Hematopoietic multipotent progenitor cell (in vitro differentiated cells): Measurements from ENCODE around the genes ZBTB43, NIBAN2, CFAP157 and ST6GALNAC4.

- CAGE, long polyA plus RNA: no peak
These were observed 114.3 kb upstream of the LMX1B start for GRCh38 chr9:126499312-126499984.

- CAGE, long polyA plus RNA: no peak
These were observed at the start of gene ZBTB43 for GRCh38 chr9:126804755-126805251. ZBTB43 (plus strand) TSS chr9:126805040.

GRCh38 chr9:126805252-126806242 is 707 bp downstream of the ZBTB43 start:
- CAGE, long polyA plus RNA: no peak

- CAGE, long polyA plus RNA: no peak
These were observed 1.1 kb downstream of the RALGPS1 start for GRCh38 chr9:126915525-126916196.

GRCh38 chr9:127448538-127448881 is 2.7 kb downstream of the RPL12 start:
- CAGE, long polyA plus RNA: no peak

- CAGE, long polyA plus RNA: no peak
These were observed 48.6 kb downstream of the LRSAM1 start for GRCh38 chr9:127499909-127500242.

- CAGE, long polyA plus RNA: no peak
These were observed 51.1 kb downstream of the NIBAN2 start for GRCh38 chr9:127517662-127518306.

GRCh38 chr9:127568499-127569235 is at the start of gene NIBAN2:
NIBAN2 (minus strand) TSS chr9:127569073.
- CAGE, long polyA plus RNA: no peak

GRCh38 chr9:127569236-127569880 is 485 bp upstream of the NIBAN2 start:
- CAGE, long polyA plus RNA: no peak

GRCh38 chr9:127706485-127707163 is at the start of gene CFAP157:
CFAP157 (plus strand) TSS chr9:127706988.
- CAGE, long polyA plus RNA: start-site peak on the plus strand at chr9:127707004-127707025, 6 reads

DNA sequence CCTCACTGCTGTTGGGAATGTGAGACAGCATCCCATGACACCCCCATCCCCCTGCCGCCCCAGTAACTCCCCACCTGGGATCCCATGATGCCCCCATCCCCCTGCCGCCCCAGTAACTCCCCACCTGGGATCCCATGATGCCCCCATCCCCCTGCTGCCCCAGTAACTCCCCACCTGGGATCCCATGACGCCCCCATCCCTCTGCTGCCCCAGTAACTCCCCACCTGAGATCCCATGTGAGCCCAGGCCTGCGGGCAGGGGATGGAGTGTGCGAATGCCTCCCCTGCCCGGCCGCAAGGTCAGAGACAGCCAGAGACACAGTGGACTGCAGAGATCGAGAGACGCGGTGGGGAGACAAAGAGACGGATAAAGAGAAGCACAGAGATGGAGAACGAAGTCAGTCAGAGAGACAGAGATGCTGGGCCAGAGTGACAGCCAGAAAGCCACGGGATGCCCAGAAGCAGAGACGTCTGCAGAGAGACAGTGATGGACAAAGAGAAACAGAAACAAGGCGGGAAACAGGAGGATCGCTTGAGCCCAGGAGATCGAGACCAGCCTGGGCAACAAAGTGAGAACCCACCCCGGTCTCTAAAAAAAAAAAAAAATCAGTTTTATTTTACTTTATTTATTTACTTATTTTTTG is 981 bp downstream of the SH2D3C start:
- CAGE, long polyA plus RNA: no peak

DNA sequence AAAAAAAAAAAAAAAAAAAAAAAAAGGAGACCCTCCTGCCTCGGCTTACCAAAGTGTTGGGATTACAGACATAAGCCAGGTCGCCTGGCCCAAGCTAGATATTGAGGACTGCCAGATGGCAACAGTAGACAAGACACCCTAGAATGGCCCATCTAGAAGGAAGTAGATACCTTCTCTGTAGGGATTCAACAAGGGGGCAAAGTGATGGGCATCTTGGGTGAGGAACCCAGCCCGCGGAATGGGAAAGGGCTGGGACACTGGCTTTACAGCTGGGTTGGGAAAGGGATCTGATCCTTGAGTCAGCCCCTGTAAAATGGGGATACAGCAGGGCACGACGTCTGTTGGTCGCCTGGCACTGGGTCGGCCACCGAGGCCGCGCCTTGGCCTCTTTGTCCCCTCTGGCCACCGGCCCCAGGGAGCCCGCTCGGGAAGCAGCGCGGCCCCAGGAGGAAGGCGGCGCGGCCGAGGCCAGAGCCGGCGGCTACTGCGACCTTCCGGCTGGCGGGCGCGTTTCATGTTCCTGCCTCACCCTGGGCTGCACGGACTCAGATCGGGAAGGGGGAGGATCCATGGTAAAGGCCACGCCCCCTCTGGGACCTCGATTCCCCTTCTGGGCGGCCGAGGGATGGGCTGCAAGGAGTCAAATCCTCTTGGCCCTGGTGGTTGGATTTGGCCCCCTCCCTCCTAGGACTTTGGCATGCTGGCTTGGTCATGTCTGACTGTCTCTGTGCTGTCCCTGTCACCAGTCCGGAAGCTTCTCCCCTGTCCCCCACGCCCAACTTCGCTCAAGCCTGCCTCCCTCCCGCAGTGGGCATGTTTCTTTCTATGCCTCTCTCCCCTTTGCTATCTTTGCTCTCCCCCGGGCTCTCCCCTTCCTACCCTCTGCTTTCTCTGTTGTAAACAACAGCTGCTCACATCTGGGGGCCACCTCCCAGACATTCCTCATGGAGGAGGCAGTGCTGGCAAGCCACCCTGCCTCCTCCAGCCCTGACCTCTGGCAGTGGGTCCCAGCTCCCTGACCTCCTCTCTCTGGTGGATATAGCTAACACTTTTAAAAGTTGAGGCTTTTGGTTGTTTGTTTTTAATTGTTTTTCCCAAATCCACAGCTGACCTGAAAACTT is 25.7 kb downstream of the FPGS start:
- CAGE, long polyA plus RNA: no peak

- CAGE, long polyA plus RNA: no peak
These were observed 1.5 kb downstream of the AK1 start for GRCh38 chr9:127875904-127876502.

GRCh38 chr9:127916528-127917614 is at the start of gene ST6GALNAC4:
ST6GALNAC4 (minus strand) TSS chr9:127917041.
- CAGE, long polyA plus RNA: start-site peak on the minus strand at chr9:127916997-127917028, 488 reads

DNA sequence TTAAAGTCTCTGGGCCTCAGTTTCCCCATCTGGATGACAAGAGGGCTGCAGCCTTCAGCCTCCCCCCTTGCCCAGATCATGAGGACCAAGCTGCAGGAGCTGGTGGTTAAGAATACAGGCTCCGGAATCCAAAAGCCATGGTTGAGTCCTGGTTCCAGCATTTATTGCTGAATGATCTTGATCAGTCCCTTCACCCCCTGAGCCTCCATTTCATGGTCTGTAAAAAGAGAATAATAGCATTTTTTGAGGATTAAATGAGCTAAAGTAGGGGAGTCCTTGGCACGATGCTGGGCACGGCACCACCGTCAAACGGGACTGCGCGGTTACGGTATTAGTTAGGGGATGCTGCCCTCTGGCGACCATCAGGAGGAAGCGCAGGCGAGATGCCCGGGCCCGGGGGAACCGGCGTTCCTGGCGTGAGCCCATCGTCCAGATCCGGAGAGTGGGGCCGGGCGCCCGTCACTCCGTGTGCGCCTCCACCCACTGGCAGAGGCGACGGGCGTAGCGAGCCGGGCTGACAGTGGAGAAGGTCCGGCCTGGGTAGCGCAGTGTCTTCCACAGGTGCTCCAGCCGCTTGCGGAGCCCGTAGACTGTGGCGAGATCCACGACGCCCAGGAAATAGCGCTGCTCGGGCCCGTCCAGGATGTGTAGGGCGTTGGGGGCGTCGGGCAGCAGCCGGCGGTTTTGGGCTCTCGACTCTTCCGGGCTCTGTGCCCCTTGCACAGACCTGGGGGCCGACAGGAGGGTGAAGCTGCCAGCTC is 4.7 kb upstream of the ST6GALNAC4 start:
- CAGE, long polyA plus RNA: no peak

DNA sequence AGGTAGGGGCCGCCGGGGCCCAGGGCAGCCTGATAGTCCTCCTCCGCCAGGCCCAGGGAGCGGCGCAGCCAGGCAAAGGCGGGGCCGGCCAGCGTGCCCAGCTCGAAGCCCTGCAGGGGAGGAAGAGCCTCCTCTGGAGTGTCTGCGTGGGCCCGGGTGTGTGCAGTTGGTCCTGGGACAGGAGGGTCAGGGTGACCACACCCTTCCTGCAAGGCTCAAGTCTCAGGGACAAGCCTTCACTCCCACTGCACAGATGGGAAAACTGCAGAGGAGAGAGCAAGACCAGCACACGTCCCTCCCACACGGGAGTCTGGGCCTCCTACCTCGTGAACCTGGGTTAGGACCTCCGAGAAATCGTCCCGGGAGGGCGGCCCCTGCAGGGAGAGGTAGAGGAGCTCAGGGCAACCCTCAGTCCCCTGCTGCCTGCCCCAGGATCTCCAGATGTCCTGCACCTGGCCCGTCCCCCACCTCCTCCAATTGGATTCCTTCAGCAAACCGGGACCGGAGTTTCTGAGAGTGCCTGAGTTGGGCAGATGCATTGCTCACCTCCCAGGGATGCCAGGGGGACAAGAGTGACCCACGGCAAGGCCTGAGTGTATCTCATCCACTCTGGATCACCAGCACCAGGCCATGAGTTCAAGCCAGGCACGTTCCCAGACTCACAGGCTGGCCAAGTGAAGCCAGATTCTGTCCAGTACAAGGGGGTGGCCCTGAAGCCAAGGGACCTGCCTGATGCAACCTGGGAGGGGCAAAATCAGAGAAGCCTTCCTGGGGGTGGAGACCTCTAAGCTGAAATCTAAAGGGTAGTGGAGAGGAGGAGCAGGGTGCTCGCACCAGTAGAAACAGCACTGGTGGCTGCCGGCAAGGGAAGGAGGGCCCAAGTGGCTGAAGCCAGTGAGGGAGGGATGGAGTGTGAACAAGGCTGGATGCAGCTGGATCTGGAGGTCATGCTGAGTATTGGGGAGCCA is 2.2 kb downstream of the PIP5KL1 start:
- CAGE, long polyA plus RNA: no peak

DNA sequence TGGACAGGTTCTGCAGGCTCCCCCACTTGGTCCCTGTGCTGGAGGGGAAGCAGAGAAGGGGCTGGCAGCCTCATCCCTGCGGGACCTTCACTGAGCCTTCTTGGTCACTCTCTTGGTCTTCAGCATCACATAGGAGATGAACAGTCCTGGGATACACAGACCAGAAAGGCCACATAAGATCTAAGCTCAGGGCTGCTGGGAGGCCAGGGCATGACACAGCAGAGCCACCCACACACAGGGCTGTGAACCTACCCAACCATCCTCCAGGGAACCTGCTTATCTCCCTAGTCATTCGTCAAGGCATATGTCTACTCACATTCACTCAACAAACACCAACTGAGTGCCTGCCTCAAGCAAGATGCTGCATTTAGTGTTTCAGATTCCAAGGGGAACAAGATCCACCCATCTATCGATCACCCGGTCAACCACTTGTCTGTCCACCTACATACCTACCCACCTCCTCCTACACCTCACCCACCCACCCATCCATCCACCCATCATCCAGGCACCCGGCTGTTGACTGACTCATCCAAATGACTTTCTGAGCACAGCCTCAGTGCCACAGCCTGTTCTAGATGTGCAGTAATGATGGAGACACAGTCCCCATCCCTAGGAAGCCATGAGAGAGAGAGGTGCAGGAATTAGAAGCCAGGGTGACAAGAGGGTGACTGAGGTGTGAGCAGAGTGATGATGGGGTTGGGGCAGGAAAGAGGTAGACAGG is 1.9 kb downstream of the DPM2 start:
- CAGE, long polyA plus RNA: no peak

- CAGE, long polyA plus RNA: no peak
These were observed 6.9 kb upstream of the DPM2 start for GRCh38 chr9:127944529-127945022.

DNA sequence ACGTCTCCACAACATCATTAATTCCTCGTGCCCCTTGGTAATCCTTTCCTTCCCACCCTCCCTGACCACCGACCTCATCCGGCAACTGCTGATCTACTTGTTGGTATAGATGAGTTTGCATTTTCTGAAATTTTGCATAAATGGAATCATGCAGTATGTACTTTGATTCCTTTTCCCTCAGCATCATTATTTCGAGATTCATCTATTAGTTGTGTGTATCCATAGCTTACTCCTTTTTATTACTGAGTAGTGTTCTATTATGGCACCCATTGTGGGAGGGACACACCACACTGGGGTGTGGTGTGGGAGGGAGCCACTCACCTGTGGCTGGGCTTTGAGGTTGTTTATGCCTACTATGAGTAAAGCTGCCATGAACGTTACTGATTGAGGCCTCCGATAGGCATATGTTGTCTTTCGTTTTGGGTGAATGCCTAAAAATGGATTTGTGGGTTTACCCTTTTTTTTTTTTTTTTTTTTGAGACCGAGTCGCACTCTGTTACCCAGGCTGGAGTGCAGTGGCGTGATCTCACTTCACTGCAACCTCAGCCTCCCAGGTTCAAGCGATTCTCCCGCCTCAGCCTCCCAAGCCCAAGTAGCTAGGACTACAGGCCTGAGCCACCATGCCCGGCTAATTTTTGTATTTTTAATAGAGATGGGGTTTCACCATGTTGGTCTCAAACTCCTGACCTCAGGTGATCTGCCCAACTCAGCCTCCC is 36.2 kb downstream of the NAIF1 start:
- CAGE, long polyA plus RNA: no peak

DNA sequence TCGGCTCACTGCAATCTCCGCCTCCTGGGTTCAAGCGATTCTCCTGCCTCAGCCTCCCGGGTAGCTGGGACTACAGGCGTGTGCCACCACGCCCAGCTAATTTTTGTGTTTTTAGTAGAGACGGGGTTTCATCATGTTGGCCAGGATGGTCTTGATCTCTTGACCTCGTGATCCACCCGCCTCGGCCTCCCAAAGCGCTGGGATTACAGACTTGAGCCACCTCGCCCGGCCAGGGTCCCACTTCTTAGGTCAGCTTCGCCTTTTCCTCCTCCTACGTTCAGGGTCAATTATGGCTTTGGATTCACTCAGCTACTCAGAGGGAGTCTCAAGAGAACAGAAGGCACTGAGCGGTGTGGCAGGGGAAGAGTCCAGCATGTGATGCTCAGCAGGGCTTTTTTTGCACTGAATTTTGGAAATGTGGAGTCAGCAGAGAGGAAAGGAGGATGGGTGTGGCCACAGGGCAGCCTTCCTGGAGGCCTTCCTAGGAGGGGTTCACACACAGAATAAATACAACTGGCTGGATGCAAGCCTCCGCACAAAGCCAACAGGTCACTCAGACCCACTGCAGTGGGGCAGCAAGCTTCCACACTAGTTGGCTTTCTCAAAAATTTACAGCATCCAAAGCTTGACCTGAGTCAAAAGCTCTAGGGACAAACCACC is 4.9 kb downstream of the NAIF1 start:
- CAGE, long polyA plus RNA: no peak